WTC11 (cell line): ENCODE results near the gene SNAPC5.

- PRO-cap, result no peak
Observed at GRCh38 chr15:65829131-65829462, 37.0 kb upstream of the DENND4A start.

GRCh38 chr15:65916549-65917106, 47.3 kb downstream of the RAB11A start:
- PRO-cap, result no peak

DNA sequence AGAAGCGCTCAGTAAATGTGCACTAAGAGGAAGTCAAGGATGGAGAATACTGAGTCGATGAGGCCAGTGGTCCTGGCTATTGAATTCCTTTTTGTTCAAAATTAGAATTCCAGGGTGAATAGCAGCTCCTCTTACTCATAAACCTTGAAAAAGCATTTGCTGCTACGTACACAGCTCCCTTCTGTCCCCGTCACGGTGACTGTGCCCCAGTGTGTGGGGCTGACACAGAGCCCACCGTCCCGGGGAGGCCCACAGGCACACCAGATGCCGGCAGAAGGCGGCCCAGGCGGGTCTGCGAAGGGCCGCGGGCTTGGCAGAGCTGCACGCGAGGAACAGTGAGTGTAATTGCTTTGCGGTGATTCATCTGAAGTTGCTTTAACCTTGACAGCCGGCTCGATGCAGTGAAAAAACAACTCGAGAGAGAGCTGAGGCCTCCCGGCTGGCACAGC, 172.9 kb downstream of the MEGF11 start:
- PRO-cap, result no peak

- PRO-cap, result no peak
Observed at GRCh38 chr15:66236351-66236866, 17.1 kb downstream of the MEGF11 start.

DNA sequence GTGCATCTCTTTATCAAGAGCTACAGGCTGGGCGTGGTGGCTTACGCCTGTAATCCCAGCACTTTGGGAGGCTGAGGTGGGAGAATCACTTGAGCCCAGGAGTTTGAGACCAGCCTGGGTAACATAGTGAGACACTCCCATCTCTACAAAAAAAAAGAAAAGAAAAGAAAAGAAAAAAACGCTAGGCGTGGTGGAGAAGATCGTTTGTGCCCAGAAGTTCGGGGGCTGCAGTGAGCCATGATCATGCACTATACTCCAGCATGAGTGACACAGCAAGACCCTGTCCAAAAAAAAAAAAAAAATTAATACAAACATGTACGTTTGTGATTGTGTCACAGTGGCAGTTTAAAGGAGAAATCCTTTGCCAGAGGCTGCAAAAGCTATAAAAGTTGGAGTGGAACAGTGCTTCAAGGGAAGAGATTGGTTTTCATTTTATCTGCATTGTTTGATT, 909 bp upstream of the DIS3L start:
- PRO-cap, result no peak

DNA sequence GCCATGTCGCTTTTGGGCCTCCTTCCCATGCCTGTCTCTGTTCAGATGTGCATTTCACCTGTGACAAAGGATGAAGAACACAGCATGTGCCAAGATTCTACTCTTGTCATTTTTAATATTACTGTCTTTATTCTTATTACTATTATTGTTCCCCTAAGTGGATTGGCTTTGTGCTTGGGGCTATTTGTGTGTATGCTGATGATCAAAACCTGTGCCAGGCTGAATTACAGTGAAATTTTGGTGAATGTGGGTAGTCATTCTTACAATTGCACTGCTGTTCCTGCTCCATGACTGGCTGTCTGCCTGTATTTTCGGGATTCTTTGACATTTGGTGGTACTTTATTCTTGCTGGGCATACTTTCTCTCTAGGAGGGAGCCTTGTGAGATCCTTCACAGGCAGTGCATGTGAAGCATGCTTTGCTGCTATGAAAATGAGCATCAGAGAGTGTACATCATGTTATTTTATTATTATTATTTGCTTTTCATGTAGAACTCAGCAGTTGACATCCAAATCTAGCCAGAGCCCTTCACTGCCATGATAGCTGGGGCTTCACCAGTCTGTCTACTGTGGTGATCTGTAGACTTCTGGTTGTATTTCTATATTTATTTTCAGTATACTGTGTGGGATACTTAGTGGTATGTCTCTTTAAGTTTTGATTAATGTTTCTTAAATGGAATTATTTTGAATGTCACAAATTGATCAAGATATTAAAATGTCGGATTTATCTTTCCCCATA, 6.7 kb downstream of the SNAPC5 start:
- PRO-cap, result no peak

DNA sequence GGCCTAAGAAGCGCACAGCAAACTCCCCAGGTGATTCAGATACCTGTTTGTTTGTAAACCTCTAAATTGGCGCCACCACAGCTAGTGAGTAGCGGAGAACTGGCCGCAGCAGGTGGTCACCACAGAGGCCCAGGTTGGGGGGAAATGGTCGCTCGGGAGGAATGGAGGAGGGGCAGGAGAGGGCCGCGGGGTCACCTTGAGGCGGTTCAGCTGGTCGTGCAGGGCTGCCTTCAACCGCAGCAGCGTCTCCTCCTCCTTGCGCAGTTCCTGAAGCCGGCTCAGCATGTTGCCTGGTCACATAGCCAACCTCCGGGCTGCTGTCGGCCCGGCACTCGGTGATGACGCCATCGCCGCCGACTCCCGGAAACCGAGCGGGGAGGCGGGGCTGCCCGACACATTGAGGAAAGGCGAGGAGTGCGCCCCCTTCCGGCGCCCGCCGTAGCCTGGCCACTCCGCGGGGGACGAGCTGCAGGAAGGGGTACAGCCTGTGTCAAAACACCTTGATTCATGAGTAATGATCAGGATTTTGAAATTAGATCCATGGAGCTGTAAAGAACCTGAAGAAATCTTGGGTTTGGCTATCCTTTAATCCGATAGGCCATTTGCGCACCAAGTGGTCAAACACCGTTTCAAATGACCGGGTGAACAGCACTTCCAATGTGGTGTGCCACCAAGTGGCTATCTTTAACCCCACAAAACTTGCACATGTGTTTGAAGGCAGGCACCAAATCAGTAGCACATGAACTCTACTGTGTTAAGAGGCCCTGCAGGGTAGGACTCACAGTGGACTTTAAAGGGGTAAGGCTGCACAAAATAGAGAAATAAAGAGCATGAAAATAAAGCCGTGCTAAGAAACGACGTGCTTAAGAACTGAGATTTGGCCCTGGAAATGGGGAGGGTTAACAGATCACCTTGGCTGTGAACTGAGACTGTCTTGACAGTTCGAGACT, at the start of gene SNAPC5:
Gene SNAPC5, minus strand, starts transcription at position 316 of the 950 bp plus-strand sequence.
- PRO-cap, result bidirectional peak, plus-strand start at position 255 of the sequence, minus-strand start at position 269 of the sequence

DNA sequence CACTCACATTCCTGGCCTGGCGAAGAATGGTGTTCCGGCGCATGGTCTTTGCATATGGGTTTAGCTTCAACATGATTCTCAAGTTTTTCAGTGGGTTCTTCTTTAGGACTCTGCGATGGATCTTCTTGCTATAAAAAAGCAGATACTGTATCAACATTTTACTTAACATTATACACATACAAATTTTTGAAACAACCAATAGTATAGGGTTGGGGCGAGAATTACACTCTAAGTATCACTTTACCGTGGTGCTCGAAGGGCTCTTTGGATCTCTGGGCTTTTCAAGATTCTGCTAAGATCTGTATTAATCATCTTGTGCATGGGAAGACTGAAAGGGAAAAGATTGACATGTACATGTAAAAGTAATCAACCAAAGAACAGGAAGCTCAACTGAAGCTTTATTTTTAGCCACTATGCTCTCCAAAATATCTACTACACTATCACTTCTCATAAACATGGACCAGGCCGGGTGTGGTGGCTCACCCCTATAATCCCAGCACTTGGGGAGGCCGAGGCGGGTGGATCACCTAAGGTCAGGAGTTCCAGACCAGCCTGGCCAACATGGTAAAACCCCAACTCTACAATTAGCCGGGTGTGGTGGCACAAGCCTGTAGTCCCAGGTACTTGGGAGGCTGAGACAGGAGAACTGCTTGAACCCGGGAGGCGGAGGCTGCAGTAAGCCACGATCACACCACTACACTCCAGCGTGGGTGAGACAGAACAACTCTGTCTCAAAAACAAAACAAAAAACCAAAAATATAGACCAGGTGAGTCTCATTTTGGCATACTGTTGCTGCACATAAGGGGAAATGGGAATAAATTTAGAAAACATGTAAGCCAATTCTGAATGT, 2.7 kb upstream of the SNAPC5 start:
- PRO-cap, result no peak

- PRO-cap, result no peak
Observed at GRCh38 chr15:66501735-66502187, 2.9 kb downstream of the RPL4 start.

- PRO-cap, result no peak
Observed at GRCh38 chr15:66617209-66618068, 51.6 kb upstream of the LCTL start.

DNA sequence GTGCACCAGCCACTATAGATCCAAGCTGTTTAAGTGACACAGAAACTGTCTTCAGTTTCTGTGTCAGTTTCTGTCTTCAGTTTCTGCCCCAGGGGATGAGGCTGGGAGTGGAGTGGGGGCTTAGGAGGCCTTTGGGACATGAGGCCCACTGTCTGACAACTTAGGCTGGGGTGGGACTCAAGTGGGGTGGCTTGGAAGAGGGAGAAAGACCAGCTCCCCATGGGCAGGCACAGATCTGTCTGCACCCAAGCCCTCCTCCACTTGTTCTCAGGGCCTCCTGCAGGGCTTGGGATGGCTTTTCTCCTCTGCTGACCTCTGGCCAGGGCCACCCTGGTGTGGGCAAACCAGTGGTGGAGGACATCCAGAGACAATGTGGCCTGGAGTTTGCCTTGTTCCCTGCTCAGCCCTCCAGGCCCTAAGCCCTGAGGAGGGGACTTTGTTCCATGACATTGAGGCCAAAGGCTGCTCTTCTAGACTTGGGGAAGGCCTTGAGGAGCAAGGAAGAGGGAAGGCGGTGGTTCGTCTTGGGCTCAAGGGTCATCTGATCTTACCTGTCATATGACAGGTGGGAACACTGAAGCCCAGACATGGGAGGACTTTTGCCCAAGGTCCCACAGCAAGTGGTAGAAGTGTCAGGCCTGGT, 60.3 kb upstream of the SMAD6 start:
- PRO-cap, result no peak

- PRO-cap, result no peak
Observed at GRCh38 chr15:66642481-66642937, 59.5 kb upstream of the SMAD6 start.

- PRO-cap, result no peak
Observed at GRCh38 chr15:66646807-66647862, 54.9 kb upstream of the SMAD6 start.

- PRO-cap, result no peak
Observed at GRCh38 chr15:66650284-66650950, 51.6 kb upstream of the SMAD6 start.

GRCh38 chr15:66656733-66657462, 45.1 kb upstream of the SMAD6 start:
- PRO-cap, result no peak

- PRO-cap, result no peak
Observed at GRCh38 chr15:66743960-66744426, 42.0 kb downstream of the SMAD6 start.

GRCh38 chr15:67059050-67059718, 6.2 kb upstream of the SMAD3 start:
- PRO-cap, result no peak

DNA sequence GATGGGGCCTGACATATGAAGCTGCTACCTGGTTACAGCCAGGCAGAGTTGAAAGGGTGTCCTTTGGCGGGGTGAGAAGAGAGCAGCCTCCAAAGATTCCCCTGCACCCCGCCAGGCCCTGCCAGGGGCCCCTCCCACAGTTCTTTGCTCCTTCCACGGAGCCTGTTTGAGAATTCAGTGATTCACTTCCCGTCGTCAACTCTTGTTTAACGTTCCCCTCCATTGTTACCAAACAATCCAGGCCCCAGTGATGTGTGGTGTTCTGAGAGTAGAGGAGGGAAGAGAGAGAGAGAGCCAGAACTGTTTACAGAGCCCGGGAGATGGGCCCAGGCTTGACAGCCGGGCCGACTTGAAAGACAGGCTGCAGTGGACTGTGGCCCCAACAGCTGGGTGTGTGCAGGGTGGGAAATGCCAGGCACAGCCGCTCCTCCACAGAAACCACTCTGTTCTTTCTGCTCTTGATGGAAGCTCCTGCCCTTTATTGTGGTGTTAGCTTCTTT, 81.5 kb downstream of the SMAD3 start:
- PRO-cap, result no peak

- PRO-cap, result no peak
Observed at GRCh38 chr15:67171148-67171937, 83.1 kb downstream of the AAGAB start.

DNA sequence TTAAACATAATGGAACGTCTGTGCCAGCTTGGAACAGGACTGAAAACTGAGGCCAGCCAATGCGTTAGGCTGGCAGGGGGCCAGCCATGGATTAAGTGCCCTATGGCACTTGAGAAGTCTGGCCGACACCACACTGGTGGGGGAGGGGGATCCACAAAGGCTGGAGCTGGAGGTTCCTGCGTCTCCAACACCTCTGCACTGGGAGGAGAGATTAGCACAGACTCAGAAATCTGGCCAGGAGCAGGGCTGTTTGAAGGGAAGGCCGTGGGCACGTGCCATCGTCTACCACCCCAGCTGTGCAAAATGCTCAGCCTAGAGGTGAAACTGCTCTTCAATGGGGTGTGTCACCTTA, 77.8 kb downstream of the AAGAB start:
- PRO-cap, result no peak